ENCODE measurements around a stretch of chr14.

GRCh38 chr14:22978658-22979757 is 3.3 kb downstream of the AJUBA start:
- RRBS = no CpG with 5 or more reads among the region's 13 CpGs

DNA sequence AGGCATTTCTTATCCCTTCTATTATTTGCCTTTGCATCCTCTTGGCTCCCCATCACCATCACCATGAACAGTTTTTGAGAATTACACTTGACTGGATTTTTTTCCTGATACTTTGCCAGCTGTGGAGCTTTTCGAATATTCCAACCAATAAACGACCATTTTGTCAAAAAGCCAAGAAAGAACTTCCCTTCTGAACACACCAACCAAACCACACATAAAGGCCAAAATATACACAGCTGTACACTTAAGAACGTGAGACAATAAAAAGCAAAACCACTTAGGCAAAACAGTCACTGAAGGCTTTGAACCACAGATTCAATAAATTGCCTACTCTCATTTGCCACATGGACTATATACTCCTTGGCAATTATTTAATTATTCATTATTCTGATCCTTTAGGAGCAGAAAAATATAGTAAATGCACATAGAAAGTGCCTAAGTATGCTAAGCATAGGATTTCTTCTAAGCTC is 1.1 kb downstream of the C14orf93 start:
- RRBS = no CpG with 5 or more reads among the region's 3 CpGs

DNA sequence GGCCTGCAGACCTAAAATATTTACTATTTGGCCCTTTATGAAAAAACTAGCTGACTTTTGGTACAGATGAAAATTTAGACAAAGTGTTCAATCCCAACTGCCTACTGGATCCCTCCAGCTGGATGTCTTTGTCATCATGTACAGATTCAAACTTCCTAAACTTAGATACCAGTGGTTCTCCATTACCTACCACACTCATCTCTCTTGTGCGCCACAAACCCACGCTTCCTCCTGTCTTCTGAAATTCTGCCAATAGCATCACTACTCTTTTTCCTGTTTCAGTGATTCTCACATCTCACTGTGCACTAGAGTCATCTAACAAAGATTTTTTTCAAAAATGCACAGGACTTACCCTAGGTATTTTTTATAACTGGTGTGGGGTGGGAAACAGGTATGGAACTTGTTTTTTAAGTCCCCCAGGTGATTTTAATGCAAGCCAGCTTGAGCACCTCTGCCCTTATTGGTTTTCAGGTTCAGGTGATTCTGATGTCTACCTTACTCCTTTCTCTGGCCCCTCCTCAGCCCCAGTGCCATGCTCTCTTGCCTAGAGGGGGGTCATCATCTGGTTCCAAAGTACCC is 5.9 kb downstream of the PSMB5 start:
- RRBS = no CpG with 5 or more reads among the region's 2 CpGs

DNA sequence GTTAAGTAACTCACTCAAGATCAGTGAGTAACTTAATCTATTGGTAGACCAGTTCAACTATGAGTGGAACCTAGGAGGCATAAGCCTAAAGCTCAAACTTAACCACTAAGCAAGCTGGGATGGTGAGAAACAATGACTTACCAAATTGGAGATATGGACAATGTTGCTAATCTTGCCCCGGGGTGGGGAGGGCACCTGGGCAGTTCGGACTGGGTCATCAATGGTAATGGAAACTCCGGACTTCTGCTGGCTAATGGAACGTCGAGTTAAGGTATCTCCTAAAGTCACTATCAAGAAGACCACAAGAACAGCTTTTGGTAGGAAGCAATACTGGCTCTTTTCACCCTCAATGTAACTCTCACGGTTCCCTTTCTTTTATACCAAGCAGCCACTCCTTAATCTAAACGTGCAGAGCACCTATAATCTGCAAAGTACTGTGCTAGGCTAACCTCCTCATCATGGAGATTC is 5.5 kb upstream of the CDH24 start:
- RRBS = 97% methylated on average over 3 of the region's 7 CpGs

- RRBS = no CpG with 5 or more reads among the region's 1 CpG
Observed at GRCh38 chr14:23147664-23148122, 28.6 kb upstream of the CEBPE start.

DNA sequence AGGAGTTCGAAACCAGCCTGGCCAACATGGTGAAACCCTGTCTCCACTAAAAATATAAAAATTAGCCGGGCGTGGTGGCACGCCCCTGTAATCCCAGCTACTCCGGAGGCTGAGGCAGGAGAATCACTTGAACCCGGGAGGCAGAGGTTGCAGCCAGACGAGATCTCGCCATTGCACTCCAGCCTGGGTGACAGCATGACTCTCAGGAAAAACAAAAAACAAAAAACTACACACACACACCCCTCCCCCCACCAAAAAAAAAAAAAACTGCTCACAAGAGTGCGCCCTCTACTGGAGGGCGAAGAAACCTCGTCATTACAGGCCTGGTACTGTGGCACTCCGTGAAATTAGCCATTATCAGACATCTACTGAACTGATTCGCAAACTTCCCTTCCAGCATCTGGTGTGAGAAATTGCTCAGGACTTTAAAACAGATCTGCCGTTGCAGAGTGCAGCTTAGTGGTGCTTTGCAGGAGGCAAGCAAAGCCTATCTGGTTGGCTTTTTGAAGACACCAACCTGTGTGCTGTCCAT is 7.7 kb downstream of the PPP1R3E start:
- RRBS = no CpG with 5 or more reads among the region's 14 CpGs

DNA sequence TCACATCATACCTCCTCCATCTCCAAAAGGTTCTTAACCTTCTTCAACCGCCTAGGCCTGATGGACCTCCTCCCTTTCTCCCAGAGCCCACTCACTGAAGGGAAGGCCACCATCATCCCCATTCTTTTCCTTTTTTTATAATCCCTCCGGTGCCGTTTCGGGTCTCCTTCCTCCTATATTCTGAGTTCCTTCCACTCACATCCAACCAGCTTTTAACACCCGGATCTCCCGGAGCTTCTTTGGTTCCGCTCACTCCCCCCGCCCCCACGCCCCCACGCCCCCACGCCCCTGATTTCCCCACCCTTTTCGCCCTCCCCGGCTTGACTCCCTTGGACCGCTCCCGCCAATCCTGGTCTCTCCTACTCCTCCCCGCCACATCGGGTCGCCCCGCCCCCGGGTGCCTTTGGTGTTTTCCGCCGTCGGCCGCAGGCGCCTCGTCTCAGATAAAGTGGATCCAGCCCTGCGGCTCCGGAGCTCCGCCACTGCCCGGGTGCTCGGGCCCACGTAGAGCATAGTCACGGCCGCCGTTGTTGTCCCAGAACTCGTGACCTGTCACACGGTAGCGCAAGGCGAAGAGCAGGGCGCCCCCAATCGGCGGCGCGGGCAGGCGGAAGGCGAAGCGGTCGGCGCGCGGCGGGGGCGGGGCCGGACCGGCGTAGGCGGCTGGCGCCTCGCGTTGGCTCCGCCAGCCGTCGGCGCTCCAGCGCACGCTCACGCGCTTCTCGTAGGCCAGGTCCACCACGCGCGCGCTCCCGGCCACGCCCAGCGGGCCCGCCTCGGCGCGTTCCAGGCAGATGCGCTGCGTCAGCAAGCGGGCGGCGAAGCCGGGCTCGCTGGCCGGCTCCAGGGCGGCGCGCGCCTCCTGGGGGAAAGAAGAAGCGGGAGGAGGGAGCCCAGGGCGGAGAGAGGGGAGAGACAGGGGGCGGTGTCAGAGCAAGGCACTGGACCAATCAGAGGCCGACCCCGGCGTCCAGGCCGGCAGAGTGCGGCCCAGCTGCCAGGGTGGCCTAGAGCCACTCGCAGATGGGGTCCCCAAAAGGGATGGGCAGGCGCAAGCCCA is 1.3 kb downstream of the PPP1R3E start:
- RRBS = under 1% methylated on average over 44 of the region's 102 CpGs

DNA sequence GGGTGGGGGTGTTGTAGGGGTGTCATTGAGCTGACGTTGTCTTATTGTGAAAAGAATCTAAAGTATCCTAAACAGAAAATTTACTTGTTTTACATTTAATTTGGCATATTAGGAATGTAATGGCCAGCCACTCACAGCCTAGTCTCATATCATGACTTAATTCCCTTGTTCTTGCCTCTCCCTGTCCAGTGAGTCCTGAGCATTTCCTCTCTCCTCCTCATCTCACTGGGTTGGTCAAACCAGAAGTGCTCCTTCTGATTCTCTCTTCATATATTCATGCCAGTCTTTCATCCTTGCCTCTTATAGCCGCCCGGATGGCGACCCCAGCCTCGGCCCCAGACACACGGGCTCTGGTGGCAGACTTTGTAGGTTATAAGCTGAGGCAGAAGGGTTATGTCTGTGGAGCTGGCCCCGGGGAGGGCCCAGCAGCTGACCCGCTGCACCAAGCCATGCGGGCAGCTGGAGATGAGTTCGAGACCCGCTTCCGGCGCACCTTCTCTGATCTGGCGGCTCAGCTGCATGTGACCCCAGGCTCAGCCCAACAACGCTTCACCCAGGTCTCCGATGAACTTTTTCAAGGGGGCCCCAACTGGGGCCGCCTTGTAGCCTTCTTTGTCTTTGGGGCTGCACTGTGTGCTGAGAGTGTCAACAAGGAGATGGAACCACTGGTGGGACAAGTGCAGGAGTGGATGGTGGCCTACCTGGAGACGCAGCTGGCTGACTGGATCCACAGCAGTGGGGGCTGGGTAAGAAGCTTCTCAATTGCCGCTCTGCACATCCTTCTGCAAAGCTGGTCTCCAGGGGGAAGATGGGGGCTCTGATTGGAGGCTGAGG is 1.0 kb downstream of the BCL2L2 start:
- RRBS = 82% methylated on average over 10 of the region's 19 CpGs

GRCh38 chr14:23309298-23310160 is 2.9 kb downstream of the BCL2L2 start:
- RRBS = no CpG with 5 or more reads among the region's 7 CpGs

DNA sequence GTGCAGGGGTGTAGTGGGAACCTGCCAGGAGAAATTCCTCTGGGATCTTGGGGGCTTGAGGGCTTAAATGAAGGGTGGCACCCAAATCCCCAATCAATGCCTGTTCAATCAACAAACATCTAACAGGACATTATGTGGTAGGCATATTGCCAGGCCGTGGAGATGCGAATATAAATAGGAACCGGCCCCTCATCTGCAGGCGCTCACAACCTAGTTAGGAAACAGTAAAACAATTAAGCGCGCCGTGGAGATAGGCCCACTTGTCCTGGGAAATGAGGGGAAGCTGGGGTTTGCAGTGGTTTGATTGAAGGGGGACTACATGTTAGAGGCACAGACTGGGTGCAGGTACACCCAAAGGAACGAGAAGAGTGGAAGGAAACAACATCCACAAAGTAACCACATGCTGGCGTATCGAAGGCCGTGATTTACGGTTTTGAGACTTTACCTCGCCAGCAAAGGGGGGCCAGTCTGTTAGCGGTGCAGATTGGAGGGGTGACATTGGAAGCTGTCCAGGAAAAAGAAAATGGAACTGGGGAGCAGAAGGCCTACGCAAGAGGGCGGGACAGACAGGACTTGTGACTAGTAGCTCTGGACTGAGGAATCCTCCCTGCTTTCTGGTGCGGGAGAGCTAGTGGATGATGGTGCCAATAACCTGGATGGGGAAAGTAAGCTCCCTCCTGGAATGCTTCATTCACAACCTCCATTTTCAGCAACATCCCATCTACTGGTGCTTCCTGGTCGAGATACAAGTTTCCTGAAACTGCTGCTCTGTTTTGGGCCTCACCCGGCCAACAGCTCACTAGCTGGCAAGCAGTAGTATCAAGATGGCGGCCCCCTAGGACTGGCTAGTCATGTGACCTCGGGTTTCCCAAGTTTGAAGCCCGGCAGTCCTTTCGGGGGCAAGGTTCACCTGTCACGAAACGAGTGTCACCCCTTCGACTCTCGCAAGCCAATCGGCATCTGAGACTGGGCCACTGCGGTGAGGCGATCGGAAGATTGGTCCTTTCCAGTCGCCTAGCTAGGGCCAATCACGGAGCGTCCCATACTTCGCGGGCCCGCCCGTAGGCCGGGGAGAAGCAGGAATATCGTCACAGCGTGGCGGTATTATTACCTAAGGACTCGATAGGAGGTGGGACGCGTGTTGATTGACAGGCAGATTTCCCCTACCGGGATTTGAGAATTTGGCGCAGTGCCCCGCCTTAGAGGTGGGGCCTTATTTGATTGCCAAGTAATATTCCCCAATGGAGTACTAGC is 708 bp upstream of the PABPN1 start:
- RRBS = 1% methylated on average over 10 of the region's 48 CpGs

GRCh38 chr14:23416010-23416644 is 8.1 kb upstream of the MYH6 start:
- RRBS = no CpG with 5 or more reads among the region's 18 CpGs

GRCh38 chr14:23437920-23439191 is 2.9 kb upstream of the MYH7 start:
- RRBS = no CpG with 5 or more reads among the region's 17 CpGs

DNA sequence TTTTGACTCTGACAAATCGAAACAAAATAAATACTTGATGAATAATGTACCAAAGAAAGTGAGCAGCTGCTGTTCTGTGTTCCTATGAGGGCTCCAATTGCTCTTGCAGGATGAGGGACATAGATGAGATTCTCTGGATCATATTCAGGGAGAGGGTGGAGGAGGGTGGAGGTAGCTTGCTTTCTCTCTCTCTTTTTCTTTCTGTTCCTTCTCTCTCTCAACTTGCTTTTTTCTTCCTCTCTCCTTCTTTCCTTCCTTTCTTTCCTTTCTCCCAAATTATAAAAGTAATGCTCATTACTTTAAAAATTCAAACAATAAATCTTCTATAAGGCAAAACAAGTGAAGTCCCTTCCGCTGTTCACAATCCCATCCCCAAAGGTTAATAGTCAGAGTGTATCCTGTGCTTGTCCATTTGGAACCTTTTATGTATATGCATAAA is 8.9 kb upstream of the MYH7 start:
- RRBS = no CpG with 5 or more reads among the region's 2 CpGs

DNA sequence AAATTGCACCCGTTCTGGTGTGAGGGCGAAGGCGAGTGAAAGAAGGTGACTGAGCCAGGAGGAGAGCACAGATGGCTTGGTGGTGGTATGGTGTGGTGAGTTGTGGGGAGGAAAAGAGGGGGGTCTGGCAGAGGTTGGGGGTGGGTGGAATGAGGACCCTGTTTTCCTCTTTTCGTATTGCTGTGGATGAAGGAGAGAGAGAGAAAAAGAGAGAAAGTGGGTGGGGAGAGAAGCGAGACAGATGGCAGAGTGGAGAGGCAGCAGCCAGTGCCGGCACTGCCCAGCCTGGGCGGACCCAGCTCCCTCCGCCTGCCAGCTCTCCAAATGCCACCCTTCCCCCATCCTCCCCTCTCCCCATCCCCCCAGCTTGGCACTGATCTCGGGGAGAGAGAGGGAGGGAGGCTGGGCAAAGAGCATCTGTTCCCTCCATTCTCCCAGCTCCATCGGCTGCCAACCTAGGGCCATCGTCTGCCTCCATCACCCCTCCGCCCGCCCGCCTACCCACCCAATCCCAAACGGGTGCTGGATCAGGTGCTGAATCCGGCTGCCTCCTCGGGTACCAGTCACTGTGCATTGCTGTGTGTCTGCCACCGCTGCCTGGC is 38.7 kb downstream of the ZFHX2 start:
- RRBS = no CpG with 5 or more reads among the region's 18 CpGs

DNA sequence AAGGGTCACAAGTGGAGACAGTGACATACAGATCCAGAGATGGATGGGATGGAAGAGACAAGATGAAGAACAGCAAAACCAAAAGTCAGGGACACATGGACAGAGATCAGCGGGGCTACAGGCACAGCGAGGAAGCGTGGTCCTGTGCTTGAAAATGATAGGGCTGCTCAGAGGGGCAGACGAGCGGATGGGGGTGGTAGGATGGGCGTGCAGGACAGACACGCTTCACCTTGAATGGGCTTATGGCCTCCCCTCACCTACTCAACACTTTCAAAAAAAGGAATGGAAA is 1.1 kb downstream of the ZFHX2 start:
- RRBS = no CpG with 5 or more reads among the region's 7 CpGs

- RRBS = no CpG with 5 or more reads among the region's 7 CpGs
Observed at GRCh38 chr14:23572579-23573256, 5.1 kb upstream of the AP1G2 start.

DNA sequence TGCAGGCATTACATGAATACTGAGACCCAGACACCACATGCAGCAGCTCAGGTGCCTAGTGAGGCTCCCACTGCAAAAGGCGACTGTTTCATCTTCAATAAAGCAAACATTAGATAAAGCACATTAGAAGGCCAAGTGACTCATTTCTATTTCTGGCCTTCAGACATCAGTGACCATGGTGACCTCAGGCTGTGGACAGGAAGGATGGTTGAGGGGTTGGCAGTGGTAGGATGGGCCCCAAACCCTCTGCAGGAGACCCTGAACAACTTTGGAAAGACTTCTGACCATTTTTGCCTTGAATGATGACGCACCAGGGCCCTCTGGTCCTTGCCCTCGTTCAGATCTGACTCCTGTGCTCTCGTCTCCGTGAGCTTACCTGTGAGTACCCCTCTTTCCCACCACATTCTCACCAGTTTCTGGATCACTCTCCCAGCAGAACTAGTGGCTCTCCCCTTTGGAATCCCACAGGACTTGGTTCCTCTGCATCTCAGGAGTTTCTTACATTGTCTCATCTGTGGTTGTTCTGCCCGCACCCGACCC is 23.9 kb upstream of the JPH4 start:
- RRBS = no CpG with 5 or more reads among the region's 7 CpGs

DNA sequence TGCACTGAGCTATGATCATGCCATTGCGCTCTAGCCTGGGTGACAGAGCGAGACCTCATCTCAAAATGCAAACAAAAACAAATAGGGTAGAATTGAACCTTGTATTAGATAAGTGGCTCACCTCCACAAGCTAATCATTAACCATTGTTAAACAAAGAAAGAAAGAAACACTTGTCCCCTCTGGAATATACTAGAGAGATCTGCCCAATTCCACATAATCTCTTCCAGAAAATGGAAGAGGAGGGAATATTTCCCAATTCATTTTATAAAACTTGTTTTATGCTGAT is 22.7 kb upstream of the DHRS2 start:
- RRBS = no CpG with 5 or more reads among the region's 2 CpGs

- RRBS = no CpG with 5 or more reads among the region's 3 CpGs
Observed at GRCh38 chr14:23641904-23642319, 5.7 kb downstream of the DHRS2 start.